Foreskin keratinocyte (primary cell): ENCODE data around the genes LRIG3 and SLC16A7.

DNA sequence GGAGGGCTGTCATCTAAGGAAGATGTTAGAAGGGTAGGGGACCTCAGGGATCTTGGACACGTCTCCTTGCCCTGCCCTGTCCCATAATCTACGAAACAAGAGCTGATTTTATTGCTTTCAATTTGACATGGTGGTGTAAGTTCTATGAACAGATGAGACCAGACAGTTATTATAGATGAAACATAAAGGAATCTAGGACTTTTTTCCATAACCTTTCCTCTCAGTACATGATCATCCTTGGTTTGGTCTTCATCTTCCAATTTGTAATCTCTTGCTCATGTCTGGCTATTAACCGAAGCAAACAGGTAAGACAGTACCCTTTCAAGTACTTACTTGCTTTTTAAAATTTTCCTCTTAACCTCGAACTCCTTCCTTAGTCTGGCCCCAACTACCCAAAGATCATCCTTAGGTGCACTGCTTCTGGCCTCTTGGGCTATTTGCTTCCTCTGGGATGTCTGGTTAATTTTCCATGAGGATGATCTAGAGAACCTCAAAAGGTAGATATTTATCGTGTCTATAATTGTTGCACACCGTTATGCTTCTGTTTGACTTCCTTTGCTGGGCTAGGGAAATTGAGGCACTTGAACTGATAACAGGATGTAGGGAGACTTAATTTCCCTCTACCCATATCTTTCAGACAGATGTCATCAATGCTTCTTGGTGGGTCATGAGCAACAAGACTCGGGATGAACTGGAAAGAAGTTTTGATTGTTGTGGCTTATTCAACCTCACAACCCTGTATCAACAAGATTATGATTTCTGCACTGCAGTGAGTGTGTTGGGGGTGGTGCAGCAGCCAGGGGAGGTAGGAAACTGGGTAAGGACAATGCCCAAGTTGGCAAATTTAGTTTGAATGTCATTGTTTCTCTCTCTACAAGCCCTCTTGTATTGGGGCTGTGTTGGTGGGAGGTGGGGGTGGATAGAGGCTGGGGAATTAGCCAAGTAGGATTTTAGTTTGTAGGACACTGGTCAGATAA lies 1.4 kb downstream of the TSPAN31 start:
- RAMPAGE, total RNA = no peak

DNA sequence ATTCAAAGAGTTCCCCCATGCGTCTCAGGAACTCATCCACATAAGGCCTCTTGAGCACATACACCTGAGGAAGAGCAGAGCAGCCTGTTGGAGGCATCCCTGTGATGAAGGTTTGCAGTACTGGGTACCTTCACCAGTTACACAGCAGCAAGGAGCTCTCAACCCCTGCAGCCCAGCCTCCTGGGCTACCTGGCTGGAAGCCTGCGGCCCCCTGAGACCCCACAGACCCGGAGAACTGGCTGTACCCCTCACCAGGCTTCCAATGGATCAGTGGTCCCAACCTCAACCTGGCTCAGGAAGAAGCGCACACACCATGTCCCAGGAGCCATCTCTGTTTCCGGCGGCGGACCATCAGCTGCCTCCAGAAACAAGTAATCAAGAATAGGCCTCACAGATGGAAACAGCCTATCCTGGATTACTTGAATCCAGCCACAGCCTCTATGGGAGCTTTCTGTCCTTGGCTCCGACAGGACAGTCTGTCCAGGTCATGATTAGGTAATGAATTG lies 5.8 kb upstream of the AVIL start:
- RAMPAGE, total RNA = no peak

GRCh38 chr12:57826286-57826774 lies 7.8 kb upstream of the AVIL start:
- RAMPAGE, total RNA = no peak

DNA sequence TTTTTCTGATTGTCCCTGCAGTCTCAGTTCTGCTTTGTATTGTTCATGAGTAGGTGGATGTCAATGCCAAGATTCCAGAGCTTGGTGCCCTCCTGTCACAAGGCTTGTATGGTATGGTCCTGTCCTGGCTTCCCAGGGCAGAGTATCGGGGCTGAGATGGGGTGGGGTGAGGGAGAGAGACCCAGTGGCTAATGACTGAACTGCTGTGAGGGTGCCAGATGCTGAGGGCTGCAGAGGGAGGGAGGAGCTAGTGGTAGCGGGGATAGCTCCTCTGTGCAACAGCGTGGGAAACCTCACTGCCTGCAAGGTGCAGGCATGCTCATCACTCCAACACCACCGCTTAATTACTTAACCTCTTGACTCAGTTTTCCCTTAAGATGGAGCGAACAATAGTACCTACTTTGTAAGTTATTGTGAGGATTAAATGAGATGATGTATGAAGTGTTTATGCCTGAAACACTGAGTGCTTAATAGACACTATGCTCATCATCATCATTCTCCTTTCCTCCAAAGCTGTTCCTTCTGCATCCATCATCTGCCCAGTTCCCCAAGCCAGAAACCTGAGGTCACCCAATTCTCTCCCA lies 4.6 kb upstream of the CTDSP2 start:
- RAMPAGE, total RNA = no peak

DNA sequence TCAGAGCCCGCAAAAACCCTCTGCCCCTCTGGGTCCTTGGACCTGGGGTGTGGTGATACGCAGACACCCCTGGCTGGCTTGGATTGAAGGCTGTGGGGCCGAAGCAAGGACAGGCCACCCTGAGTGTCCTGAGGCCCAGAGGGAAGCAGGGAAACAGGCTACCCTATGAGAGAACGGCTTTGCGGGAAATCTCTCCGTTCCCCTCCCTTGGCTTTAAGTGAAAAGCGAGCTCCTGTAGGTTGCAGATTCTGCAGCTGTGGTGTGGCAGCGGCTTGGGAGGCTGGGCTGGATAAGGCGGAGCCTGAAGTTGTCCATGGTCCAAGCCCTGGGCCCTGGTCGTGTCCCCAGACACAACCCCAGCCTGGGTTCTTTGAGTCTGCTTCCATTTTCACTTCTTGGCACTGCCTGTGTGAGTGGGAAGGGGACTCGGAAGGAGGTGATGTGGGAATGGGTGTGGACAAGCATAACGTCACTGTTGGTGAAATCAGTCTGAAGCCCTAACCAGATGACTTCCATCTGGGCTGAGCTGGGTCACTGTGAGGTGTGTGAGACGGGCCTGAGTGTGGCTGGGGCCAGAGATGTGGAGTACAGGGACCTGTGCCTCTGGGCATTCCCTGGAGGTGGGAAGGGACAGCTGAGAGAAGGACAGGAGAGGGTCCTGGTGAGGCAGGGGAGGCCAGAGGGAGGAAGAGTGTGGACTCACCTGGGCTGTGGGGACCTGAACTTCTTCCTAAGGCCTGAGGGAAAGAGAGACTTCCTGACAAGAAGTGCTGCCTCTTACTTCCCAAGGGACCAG lies 43.0 kb upstream of the CTDSP2 start:
- RAMPAGE, total RNA = no peak

DNA sequence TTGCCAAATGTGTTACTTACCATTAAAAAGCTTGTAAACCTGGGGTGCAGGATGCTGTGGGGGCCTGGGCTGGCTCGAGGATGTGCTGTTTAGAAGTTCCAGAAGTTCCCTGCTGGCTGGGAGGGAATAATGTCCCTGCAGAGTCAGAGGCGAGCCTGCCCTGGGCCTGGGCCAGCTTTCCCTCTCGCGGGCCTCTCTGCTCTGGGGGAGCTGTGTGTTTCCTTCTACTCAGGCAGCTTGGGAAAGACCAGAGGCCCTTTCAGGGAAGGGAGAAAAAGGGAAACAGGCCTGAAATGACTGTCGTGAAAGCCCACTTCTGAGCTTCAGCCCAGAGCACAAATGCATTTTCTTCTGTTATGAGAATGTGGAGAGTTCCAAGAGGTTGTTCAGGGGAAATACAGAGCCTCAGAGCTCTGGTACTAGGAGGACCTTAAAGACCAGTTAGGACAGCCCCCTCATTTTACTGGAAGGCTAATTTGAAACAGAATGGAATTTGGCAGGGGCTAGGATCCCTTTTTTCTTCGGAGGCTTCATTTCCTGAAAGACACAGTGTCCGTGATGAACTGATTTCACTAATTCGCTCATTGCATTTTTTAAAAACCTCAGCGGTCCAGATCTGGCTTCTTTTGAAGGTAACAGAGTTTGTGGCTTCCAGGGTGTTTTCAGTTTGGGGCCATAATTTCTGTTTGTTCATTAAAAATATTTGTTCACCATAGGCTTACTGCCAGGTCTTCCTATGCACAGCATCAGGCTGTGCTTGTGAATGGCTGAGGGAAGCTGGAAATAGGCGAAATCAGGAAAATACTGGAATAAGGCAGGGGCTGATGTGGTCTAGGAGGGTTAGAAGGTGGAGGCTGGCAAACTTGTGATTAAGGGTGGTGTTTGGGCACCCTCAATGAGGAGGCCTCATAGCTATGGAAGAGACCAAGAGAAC lies 47.4 kb upstream of the ATP23 start:
- RAMPAGE, total RNA = no peak

DNA sequence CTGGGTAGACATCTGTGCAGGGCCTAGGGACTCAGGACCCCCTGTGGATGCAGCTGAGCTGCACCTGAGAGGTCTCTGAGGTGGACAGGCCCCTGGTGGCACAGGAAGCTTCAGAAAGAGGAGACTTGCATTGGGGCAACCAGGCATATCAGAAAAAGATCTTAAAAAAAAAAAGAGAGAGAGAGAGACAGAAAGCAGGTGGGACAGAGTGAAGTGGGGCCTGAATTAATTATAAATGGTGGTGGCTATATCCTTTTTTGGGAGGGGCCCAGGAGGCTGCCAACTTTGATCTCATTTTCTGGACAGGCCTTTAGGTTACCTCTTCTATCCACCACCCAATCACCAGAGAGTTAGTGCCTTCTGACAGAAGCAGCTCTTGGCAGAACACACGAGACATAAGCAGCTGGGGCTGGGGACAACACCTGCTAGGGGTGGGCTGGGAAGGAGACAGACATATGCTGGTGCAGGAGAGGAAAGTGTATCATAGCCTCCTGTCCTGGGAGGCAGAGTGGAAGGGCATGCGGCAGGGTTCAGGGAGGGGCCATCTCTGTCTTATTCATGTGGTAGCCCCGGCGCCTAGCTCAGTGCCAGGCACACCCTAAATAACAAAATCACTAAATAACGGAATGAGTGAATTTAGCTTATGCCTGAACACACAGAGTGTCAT lies 46.6 kb upstream of the ATP23 start:
- RAMPAGE, total RNA = no peak

GRCh38 chr12:57929364-57929814 lies 12.0 kb upstream of the ATP23 start:
- RAMPAGE, total RNA = no peak

GRCh38 chr12:58364681-58365143 lies 423.3 kb downstream of the ATP23 start:
- RAMPAGE, total RNA = no peak

GRCh38 chr12:58915286-58916168 lies 4.8 kb downstream of the LRIG3 start:
- RAMPAGE, total RNA = no peak

DNA sequence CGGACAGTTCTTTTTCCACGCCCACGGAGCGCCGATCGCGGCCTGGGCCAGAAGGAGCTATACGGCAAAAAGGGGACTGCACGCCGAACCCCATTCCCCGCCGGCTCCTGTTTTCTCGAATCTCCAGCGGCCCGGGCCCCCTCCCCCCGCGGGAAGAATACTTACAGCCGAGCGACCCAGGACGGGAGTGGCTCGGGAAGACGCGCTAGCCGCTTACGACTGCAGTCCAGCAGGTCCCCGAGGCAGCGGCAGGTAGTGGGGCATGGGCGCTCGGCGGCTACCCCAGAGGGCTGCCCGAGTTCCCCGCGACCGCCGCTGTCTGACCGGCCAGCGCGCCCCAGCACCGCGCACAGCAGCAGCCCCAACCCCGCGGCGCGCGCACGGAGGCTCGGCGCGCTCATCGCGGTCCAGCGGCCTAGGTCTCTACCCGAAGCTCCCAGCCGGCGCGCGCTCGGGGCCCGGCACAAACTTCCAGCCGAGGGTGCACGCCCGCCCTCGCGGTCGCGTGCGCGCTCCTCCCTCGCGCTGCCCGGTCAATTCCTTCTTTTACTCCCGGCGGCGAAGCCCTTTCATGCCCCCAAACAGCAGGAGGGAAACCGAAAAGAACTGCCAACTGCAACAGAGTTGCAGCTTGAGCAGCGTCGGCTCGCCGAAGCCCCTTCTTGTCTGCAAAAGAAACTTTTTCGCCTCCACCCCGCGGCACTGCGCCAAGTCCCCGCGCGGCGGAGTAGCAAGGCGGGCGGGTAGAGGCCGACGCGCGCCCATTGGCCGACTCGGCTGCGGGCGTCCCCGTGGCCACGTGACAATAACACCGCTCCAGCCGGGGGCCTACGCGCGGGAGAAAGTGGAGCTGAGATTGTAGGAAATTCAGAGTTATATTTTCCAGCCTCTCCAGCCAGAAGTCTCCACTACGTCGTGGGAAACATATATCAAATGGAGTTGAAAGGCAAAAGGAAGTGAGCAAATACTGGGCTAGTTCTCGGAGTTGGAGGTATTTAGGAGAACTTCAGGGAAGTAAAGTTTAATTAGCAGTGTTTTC lies at the start of gene LRIG3:
LRIG3 (minus strand) TSS at position 670 of the 1,039 bp plus-strand sequence.
- RAMPAGE, total RNA = no peak

DNA sequence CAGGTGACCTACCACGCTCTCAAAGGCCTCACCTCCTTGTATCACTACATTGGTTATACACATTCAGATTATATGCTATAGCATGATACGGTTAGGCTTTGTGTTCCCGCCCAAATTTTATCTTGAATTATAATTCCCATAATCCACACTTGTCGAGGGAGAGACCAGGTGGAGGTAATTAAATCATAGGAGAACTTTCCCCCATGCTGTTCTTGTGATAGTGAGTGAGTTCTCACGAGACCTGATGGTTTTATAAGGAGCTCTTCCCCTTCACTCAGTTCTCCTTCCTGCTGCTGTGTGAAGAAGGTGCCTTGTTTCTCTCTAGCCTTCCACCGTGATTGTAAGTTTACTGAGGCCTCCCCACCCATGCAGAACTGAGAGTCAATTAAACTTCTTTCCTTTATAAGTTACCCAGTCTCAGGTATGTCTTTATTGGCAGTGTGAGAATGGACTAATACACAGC lies 19.3 kb upstream of the LRIG3 start:
- RAMPAGE, total RNA = no peak

DNA sequence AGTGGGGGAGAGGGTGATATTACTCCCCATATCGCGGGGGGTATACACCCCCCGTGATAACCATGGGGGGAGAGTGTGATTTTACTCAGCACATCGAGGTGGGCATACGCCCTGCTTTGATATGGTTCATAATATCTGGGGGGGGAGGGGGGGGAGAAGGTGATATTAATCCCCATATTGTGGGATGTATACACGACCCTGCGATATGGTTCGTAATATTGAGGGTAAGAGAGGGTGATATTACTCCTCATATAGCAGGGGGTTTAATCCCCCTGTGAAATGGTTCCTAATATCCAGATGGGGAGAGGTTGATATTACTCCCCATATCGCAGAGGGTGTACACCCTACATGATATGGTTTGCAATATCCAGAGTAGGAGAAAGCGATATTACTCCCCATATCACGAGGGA lies 64.5 kb upstream of the SLC16A7 start:
- RAMPAGE, total RNA = no peak

DNA sequence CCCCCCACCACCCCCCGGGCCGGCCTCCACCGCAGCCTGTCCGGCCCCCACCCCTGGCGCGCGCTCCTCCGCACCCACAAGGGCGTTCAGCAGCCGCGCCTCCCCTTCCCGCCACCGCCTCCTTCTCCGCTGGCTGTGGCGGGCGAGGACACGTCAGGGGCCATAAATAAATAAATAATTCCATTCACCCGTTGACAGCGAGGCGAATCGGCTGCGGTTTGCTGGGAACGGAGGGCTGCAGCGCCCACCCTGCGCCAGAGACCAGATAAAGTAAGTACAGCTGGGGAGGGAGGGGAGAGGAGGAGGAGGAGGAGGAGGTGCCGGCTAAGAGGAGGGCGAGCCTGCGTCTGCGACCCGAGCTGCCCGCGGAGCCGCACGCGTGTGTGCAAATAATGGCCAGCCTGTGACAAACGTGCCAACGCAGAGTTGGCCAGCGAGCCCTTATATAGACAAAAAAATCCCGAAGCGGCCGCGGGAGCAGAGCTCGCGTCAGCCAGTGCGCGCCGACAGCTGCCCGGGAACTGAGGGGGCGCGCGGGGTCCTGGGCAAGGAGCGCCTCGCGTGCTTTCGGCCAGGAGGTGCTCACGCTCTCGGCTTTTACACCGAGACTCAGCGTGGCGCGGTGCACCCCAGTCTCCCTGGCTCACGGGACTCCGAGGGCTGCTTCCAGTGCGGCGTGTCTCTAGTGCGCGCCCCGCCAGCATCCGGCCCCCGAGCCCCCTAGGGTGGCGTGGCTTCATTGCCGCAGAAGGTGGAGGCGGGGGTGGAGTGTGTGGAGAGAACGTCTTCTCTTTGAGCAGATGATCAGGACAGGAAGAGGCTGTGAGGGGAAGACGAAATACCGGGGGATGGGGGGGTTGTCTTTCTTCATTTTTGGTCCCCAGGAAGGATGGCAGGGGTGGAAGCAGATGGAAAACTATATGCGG lies at the start of gene SLC16A7:
SLC16A7 (plus strand) TSS at position 63 of the 926 bp plus-strand sequence.
- RAMPAGE, total RNA = no peak

- RAMPAGE, total RNA = no peak
Measured at GRCh38 chr12:60270315-60270645, 674.5 kb downstream of the SLC16A7 start.

- RAMPAGE, total RNA = no peak
Measured at GRCh38 chr12:62250993-62252081, 8.9 kb upstream of the USP15 start.

- RAMPAGE, total RNA = no peak
Measured at GRCh38 chr12:62252082-62252953, 7.9 kb upstream of the USP15 start.

GRCh38 chr12:62275019-62275777 lies 15.0 kb downstream of the USP15 start:
- RAMPAGE, total RNA = no peak

DNA sequence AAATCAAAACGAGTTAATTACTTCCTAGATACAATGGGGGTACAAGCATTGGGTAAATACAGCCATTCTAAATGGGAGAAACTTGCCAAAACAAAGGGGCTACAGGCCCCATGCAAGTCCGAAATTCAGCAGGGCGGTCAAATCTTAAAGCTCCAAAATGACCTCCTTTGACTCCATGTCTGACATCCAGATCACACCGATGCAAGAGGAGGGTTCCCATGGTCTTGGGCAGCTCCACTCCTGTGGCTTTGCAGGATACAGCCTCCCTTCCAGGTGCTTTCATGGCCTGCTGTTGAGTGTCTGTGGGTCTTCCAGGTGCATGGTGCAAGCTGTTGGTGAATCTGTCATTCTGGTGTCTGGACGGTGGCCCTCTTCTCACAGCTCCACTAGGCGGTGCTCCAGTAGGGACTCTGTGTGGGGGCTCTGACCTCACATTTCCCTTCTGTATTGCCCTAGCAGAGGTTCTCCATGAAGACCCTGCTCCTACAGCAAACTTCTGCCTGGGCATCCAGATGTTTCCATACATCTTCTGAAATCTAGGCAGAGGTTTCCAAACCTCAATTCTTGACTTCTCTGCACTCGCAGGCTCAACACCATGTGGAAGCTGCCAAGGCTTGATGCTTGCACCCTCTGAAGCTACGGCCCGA lies 45.8 kb downstream of the MON2 start:
- RAMPAGE, total RNA = no peak

GRCh38 chr12:62720393-62721065 lies 214.4 kb downstream of the PPM1H start:
- RAMPAGE, total RNA = no peak